ENCODE measurements around the gene WDSUB1.

DNA sequence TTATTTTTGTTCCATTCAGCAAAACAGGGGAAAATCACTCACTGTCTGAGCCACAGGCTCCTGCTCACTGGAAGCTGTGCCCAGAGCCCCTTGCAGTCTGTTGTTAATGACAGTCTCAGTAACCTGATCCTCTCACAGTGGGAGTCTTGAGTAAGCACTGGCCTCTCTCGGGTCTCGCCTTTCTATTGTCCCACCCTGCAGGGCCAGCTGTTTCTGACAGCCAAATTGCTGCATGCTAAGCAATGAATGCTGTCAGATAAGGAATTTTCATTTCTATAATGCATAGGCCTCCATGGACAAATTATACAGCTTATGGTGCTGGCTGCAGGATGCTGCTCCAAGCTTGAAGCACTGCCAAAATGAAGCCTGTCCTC, 37.1 kb downstream of the ACVR1 start:
- RRBS: no CpG with 5 or more reads among the region's 2 CpGs

DNA sequence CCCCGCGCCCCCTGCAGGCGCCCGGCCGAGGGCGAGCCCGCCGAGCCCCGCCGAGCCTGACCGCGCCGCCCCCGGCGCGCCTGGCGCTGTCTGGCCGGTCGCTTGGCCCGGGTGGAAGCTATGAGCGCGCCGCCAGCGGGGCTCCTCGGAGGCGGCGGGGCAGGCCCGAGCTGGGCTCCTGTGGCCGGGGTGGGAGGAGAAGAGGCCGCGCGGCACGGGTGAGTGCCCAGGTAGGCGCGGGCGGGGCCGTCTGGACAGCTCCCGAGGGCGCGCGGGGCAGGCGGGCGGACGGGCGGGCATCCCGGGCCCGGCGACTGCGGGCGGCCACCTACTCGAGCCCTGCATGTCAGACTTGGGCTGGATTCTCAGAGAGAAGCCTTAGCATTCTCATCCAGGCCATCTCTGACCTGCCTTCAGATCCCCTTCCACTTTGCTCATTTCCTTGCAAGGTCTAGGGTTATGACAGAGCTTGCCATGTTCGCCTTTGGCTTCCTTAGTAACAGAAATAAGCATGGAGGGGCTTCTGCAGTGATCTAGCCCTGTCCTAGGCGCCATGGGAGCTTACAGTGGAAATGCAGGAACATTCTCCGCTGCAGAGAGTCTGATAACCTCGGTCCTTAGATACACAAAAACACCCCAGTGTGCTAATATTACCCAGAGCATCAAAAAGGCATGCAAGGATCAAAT, 512 bp upstream of the ACVR1 start:
- RRBS: under 1% methylated on average over 23 of the region's 55 CpGs

GRCh38 chr2:157899015-157899818, 23.1 kb upstream of the ACVR1 start:
- RRBS: no CpG with 5 or more reads among the region's 8 CpGs

- RRBS: no CpG with 5 or more reads among the region's 3 CpGs
These were observed 29.2 kb downstream of the UPP2 start for GRCh38 chr2:158130648-158131459.

DNA sequence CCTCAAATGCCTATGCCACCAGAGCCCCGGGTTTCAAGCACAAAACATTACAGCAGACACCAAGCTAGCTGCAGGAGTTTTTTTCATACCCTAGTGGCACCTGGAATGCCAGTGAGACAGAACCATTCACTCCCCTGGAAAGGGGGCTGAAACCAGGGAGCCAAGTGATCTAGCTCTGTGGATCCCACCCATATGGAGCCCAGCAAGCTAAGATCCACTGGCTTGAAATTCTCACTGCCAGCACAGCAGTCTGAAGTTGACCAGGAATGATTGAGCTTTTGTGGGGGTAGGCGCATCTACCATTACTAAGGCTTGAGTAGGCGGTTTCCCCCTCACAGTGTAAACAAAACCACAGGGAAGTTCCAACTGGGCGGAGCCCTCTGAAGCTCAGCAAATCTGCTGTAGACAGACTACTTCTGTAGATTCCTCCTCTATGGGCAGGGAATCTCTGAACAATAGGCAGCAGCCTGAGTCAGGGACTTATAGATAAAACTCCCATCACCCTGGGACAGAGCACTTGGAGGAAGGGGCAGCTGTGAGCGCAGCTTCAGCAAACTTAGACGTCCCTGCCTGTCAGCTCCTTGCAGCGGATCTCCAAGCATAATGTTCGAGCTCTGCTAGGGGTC, 96.7 kb downstream of the CCDC148 start:
- RRBS: no CpG with 5 or more reads among the region's 8 CpGs

DNA sequence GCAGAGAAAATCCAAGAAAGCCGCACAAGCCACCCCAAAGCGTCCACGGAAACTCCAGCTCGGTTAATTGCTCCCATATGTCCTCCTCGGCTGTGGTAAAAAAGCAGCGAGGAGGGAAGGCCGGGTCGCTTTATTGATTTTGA, 424 bp upstream of the TANC1 start:
- RRBS: under 1% methylated on average over 2 of the region's 8 CpGs

- RRBS: no CpG with 5 or more reads among the region's 5 CpGs
These were observed 141.1 kb downstream of the WDSUB1 start for GRCh38 chr2:159145305-159145808.

- RRBS: no CpG with 5 or more reads among the region's 7 CpGs
These were observed 23.5 kb downstream of the WDSUB1 start for GRCh38 chr2:159262939-159263485.

DNA sequence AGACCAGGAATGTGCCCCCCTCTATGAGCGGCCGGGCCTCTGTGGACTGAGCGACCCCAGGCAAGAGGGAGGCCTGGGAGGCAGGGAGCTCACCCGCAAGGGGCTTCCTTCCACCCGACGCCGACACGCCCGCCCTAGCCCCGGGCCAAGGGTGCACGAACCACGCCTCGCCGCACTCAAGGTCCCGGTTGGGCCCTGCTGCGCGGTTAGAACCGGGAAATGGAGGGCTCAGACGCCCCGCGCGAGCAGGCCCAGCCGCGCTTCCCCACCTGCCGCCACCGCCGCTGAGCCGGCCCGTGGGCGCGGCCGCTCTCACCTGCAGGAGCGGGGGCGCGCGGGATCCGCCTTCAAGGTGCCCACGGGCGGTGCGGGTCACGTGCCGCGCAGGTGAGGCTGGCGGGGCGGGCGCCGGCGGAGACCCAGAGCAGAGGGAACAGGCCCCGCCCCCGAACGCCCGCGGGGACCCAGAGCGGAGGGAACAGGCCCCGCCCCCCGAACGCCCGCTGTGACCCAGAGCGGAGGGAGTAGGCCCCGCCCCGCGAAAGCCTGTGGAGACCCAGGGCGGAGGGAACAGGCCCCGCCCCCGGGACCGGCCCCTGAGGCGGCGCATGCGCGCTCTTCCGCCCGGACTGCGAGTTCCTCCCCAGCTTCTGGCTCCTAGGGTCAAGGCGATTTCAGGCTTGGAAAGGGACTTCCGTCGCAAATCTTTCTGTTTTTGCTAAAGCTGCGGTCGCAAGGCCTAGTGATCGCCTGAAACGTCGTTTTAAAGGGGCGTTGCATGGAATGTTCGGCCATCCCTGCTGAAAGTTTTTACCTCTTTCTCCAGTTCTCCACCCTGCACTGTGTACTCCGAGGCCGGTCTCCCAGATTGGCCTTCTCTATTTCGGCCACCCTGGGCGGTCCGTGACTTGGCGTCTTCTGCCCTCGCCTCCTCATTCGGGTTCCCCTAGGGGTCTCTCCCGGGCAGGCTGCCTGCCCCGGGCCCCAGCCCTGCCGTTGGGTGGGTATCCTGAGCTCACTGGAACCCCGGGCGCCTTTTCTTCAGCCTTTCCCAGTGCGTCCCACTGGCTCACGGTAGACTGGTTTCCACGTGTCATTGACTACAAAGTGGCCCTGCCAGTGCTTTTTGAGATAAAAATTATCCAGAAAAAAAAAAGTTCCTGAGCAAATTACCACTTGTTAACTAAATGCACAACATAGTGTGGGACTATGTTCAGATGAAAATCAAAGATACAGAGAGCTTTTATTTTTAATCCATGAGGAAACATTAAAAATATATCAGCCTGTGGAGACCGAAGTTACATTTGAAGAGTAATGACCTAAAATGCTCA, at the start of gene WDSUB1:
Gene WDSUB1, minus strand, starts transcription at position 437 of the 1,331 bp plus-strand sequence.
- RRBS: under 1% methylated on average over 34 of the region's 100 CpGs

GRCh38 chr2:160279977-160280310, 79.9 kb upstream of the ITGB6 start:
- RRBS: no CpG with 5 or more reads among the region's 1 CpG

DNA sequence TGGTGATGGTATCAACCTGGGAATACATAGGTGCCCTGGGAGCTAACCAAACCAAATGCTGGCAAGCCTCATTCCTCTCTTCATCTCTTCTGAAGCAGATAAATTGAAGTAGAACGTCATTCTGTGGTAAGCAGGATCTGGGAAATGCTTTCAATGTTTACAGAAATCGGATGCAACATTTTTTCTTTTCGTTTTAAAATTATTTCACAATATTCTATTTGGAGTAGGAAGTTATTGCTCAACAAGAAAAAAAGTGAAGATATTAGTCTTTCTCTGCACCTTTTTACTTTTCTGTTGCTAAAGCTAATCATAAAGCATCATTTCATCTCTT, 114.2 kb downstream of the RBMS1 start:
- RRBS: no CpG with 5 or more reads among the region's 3 CpGs

DNA sequence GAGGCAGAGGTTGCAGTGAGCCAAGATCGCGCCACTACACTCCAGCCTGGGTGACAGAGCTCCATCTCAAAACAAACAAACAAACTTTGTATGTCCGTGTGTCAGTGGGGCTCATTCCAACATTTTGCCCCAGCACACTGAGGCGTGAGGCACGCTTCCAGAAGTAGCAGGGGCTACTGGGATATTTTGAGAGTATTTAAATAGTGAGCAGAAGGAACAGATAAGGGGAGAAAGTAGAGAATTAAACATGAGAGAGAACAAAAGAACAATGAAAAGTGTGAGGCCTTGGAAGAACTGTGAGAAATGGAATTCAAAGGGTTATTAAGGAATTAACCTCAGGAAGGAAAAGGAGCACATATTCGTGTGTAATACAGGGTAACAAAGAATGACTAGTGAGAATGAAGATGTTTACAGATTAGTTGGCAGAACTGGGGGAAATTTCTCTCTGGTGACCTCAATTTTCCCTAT, 83.2 kb upstream of the TANK start:
- RRBS: no CpG with 5 or more reads among the region's 6 CpGs

DNA sequence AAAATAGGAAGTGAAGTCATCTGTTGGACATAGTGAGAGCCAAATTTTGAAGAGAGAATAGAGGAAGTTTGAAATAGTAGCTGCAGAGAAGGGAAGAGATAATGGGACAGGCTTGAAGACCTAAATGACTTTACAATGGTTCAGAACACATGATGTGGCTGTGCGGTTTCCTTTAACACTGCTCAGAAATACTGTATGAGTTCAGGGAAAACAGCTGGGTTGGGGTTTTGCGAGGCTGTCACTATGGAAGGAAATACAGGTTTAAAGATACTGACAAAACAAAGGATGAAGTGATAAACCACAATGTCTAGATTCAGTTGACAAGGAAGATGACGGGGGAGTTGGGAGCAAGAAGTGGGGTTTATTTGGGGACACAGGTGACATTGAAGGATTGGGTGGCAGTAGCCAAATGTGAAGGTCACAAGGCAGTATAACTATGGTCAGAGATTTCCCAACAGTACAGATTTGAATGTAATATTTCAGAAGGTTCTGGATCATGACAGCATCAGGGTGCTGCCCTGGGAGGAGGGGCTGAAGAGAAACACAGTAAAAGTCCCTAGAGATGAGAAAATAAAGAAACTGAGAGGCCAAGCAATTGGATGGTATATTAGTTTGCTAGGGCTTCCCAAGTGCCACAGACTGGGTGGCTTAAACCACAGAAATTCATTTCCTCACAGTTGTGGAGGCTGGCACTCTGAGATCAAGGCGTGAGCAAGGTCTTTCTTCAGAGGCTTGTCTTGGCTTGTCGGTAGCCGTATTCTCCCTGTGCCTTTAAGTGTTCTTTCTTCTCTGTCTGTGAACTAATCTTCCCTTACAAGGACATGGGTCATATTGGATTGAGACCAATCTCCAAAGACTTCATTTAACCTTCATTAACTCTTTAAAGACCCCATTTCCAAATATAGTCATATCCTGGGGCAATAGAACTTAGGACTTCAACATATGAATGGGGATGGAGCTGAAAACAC, 82.4 kb upstream of the TANK start:
- RRBS: no CpG with 5 or more reads among the region's 6 CpGs

DNA sequence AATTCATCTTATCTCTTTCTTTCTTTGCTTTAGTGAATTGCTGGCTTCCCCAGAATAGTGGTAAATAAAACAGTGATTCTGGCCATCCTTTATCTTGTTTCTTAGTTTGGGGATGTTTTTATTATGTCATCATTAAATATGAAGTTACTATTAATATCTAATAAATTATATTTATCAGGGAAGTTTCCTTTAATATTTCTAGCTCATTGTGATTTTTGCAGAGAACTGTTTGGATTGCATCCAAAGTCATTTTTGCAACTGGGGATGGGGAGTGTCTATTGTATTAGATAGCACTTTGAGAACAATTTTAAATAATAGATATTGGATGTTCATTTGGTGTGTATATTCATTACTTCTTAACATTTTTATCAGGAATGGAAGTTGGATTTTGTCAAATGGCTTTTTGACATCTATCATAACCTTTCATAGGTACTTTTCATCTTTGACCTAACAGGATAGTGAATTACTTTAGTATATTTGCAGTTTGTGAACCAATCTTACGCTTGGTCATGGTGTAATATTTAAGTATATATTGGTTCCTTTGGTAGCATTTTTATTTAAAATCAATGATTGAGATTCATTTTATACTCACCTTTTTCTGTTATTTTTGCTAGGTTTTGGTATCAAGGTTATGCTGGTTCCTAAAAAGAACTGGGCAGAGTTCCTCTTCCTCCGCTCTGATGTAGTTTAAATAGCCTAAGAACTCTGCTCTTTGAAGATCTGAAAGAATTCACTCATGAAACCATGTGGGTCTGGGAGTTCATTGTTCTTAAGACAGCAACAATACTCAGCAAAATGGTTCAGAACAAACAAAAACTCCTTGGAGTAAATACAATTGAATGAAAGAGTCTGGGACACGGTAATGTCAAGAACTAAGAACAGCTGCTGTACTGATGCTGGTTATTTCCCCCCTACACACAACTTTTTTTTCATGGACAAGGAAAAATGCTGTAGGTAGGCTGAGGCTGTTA, 2.6 kb downstream of the TANK start:
- RRBS: no CpG with 5 or more reads among the region's 3 CpGs

GRCh38 chr2:161175560-161175862, 15.3 kb downstream of the TANK start:
- RRBS: no CpG with 5 or more reads among the region's 1 CpG

DNA sequence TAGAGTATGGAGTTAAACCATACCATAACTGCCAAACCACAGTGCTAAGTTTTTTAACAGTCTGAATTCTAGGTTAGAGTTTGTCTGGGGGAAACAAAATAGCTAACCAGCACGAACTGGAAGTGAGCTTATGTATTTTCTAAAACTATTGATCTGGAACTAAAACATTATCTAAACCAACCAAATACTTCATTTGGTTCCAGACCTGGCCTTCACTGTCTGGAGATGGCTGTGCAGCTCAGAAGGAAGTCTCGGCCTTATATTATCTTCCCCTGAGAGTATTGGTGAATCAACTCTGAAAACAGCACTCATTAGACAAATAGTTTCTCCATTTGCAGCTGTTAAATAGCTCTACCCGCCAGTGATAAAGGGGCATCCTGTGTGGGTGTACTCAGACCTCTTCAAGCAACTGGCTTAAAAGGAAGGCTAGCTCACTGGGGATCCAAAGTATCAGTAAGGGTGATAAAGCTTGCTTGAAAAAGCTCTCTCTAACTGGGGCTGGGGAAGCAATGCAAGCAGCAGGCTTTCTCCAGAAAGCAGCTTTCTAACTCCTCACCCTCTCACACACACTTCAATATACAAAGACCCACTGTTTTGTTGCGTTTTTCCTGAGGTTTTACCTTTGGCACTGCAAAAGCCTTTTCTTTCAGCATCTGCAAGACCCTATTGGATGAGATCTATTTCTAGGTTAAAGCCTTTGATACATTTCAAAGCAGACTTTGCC, 65.0 kb upstream of the PSMD14 start:
- RRBS: no CpG with 5 or more reads among the region's 4 CpGs

DNA sequence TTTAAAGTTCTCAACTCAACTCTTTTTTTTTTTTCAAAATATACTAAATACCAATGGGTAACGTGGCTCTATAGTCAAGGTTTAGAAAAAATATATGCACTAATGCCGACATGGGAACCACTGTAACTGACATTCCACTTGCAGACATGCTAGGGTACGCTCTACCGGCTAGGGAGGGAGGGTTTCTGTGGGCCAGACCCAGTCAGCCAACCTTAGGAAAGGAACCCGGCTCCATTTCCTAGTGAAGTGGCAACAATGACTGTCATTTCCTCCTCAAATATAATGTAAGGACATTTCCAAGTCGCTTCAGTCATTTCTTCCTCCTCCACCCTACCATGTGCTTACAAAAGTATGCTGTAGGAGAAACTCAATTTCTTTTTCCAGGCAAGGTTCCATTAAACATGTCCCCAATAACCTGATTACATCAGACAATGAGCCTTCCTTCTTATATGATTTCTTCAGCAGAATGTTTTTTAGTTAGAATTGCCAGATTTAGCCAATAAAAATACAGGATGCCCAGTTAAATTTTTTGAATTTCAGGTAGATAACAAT, 64.3 kb upstream of the PSMD14 start:
- RRBS: 95% methylated on average over 2 of the region's 6 CpGs

DNA sequence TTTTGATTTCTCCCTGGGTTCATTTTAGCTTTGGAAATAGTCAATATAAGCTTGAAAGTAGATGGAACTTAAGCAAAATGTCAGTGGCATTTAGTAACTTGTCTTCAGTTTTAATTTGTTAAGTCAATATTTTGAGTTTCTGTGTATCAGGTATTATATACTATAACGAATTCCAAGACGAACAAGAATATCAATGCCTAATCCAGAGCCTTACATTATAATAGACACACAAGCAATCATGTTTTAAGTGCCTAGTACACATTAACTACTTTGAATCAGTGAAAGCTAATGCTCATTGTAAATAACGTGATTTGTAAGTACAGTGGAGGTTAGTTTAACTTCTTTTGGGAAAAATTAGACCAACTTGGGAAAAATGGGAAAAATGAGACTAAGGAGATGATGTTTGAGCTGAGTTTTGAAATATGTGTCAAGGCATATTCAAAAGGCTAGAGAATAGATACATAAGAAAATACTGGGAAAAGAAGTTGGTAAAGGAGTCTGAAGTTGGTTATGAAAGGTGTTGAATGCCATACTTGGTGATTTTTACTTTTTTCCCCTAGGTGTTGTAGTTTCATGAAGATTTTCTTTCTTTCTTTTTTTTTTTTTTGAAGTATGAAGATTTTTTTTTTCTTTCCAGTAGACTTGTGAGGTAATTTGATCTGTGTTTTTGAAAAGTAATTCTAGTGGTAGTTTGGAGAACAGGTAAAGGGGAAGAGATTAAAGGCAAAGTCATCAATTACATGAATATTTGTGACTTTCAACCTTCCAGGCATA, 16.0 kb downstream of the PSMD14 start:
- RRBS: no CpG with 5 or more reads among the region's 3 CpGs

GRCh38 chr2:161741272-161741471, 117.0 kb downstream of the SLC4A10 start:
- RRBS: no CpG with 5 or more reads among the region's 3 CpGs